Sciatic nerve (tissue), 1 donor: ENCODE results near the genes CLIP3 and OVOL3.

DNA sequence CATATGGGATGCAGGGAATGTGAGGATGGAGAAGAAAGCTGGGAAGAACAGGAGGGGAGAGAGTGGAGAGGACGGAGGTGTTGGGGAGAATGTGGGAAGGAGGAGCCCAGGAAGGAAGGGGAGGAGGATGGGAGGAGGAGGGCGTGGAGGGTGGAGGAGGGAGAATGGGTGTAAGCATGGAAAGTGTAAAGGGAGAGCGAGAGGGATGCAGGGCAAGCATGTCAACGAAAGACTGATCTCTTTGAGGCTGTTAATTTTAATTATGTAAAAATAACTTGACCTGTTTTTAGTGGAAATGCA lies 2.0 kb upstream of the FXYD5 start:
- PRO-cap = no peak

GRCh38 chr19:35155397-35156328 lies 1.1 kb downstream of the FXYD5 start:
- PRO-cap = bidirectional peak, plus-strand start at chr19:35155750, minus-strand start at chr19:35155731

GRCh38 chr19:35156399-35157073 lies 2.0 kb downstream of the FXYD5 start:
- PRO-cap = no peak

DNA sequence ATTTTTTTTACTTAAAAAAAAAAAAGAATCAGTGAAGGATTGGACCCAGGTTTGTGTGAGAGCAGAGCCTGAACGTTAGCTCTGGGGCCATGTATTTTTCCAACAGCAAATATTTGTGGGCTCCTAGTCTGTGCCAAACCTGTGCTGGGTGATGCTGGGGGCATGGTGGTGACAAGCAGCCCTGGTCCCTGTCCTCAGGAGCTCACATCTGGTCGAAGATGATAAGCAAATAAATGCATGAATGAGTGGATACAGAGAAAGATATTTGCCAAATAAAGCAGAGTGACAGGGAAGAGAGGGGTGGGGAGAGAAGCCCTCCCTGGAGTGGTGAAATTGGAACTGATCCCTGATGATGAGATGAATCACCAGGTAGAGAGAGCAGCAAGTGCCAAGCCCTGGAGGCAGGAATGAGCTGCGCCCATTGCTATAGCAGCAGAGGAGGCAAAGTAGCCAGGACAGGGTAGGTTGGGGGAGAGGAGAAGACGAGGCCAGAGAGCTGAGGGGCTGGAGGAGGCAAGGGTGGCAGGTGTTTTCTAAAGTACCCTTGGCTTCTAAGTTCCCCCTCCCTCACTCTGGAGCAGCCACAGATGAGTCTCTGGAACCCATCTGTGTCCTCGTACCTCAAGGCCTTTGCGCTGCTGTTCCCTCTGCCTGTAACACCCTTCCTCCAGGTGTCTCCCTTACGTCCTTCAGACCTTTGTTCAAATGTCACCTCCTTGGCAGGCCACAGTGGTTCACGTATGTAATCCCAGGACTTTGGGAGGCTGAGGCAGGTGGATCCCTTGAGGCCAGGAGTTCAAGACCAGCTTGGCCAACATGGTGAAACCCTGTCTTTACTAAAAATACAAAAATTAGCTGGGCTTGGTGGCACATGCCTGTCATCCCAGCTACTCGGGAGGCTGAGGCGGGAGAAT lies 13.8 kb downstream of the FXYD5 start:
- PRO-cap = no peak

- PRO-cap = no peak
Observed at GRCh38 chr19:35205047-35205676, 23.4 kb downstream of the FAM187B start.

- PRO-cap = bidirectional peak, plus-strand start at chr19:35267217, minus-strand start at chr19:35267184; bidirectional peak, plus-strand start at chr19:35267693, minus-strand start at chr19:35267808
Observed at GRCh38 chr19:35266943-35267938, 1.5 kb upstream of the USF2 start.

DNA sequence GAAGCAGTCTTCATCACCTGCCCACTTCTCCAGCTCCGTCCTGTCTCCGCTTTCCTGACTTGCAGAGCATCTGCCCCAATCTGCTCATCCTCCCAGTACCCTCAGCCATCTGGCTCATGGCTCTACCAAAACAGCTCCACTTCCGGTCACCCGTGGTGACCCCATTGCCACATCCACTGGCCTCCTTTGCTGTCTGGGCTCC lies 4.3 kb downstream of the USF2 start:
- PRO-cap = no peak

- PRO-cap = no peak
Observed at GRCh38 chr19:35281018-35281218, 1.4 kb upstream of the HAMP start.

DNA sequence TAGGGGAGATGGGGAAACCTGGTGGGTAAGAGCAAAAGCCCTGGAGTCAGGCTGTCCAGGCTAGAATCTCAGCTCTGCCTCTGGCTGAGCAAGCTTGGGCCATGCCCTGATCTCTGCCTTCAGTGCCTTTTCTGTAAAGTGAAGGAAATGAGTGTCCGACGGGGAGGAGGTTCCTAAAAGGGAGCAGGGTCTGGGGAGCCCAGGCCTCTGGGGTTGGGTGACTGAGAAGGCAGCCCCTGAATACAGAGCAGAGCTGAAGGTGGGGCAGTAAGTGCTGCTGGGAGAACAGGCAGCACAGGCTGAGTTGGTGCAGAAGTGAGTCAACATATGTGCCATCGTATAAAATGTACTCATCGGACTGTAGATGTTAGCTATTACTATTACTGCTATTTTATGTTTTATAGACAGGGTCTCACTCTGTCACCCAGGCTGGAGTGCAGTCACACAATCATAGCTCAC lies 1.1 kb upstream of the HAMP start:
- PRO-cap = no peak

DNA sequence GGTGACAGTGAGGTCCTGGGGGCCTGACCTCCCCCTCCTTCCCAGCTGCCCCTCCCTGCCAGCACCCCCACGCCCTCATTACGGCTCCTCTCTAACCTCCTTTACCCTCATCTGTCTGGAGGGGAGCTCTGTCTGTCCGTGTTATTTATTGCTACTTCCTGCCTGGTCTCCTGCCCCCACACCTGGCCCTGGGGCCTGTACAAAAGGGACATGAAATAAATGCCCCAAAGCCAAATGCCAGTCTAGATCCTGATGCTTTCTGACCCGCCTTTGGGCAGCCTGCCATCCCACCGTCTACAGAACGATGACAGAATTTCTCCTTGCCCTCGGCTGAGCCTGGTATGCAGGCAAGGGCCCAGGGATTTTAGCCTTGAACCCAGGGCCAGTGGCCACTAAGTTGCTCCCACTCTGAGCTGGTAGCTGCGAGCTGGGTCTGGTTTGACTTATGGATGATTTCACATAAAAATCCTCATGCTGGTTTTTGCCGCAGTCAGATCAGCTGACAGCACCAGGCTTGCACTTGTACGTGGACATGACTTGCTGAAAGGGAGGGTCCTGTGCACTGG lies 15.3 kb upstream of the CD22 start:
- PRO-cap = unidirectional peak, plus-strand start at position 419 of the sequence

DNA sequence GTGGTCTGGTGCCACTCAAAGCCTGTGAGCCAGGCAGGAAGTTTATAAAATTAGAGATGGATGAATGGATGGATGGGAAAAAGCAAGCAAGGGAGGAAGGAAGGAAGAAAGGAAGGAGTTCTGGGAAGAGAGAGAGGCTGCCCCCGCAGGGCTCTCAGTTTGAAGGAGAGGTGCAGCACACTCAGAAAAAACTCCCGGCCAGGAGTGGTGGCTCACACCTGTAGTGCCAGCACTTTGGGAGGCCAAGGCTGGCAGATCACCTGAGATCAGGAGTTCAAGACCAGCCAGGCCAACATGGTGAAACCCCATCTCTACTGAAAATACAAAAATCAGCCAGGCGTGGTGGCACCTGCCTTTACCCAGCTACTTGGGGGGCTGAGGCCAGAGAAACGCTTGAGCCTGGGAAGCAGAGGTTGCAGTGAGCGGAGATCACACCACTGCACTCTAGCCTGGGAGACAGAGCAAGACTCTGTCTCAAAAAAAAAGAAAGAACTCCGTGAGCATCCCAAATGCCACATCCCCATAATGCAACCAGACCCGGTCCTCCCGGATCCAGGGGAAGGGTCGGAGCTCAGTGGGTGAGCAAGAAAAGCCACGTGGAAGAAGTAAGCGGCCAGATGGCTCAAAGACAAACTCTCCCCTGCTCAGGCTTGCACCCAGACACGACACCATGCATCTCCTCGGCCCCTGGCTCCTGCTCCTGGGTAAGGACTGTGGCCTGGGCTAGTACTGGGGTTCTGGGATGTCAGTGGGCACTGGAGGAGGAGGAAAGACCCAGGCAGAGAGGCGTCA lies 2.6 kb downstream of the CD22 start:
- PRO-cap = no peak

- PRO-cap = no peak
Observed at GRCh38 chr19:35543896-35544949, 1.2 kb upstream of the TMEM147 start.

GRCh38 chr19:35623008-35623631 lies 5.7 kb upstream of the RBM42 start:
- PRO-cap = no peak

DNA sequence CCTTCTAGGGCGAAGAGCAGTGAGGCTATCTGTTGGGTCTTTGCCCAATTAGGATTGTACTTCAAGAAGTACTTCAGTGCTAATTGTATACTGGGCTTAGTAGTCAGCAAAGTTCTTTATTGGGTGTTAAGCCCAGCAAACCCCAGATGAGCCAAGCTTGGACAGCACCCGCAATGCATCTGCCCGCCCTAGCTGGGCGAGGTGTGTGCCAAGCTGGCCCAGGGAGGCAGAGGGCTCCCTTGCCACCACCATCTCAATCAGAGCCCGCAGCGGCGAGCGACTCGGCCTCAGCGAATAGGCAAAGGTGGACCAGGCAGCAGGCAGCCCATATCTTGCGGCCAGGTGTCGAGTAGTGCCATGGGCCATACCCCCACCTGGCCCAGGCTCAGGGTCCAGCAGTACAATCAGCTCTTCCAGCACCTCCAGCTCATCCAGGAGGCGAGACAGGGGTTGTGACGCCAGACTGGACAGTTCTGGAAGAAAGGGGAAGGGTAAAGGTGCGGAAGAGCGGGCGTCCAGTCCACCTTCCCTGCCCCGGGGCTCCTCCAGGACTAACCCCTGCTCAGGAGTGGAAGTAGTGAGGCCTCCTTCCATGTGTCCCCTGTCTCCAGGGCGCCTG lies 3.0 kb downstream of the IGFLR1 start:
- PRO-cap = no peak

DNA sequence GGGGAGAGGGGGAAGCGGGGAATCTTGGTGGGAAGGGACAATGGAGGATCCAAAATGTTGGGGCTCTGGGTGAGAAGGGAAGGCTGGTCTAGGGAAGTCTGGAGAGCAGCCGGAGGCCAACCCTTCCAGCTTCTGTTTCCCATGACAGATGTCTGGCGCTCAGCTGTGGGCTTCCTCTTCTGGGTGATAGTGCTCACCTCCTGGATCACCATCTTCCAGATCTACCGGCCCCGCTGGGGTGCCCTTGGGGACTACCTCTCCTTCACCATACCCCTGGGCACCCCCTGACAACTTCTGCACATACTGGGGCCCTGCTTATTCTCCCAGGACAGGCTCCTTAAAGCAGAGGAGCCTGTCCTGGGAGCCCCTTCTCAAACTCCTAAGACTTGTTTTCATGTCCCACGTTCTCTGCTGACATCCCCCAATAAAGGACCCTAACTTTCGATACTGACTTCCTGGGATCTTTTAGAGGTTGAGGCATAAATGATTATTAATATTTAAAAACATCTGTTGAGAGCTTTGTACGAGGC lies 1.2 kb downstream of the PSENEN start:
- PRO-cap = no peak

DNA sequence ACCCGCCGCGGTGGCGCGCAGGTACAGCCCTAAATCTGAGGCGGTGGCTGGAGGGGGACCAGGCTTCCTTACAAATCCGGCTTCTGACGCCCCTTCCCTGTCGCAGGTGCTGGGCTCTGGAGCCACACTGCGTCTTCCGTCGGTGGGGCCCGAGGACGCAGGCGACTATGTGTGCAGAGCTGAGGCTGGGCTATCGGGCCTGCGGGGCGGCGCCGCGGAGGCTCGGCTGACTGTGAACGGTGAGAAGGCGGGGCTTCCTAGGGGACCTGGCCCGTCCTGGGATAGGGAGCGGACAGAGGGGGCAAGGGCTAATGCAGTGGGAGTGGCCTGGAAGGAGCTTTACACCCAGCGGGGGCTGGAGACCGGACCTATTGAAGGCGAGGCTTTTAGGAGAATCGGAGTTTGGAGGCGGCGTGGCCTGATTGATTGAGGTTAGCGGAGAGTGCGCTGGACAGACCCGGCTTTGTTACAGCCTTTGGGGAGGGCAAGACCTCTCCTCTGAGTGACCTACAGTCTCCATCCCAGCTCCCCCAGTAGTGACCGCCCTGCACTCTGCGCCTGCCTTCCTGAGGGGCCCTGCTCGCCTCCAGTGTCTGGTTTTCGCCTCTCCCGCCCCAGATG lies 4.4 kb downstream of the KIRREL2 start:
- PRO-cap = no peak

DNA sequence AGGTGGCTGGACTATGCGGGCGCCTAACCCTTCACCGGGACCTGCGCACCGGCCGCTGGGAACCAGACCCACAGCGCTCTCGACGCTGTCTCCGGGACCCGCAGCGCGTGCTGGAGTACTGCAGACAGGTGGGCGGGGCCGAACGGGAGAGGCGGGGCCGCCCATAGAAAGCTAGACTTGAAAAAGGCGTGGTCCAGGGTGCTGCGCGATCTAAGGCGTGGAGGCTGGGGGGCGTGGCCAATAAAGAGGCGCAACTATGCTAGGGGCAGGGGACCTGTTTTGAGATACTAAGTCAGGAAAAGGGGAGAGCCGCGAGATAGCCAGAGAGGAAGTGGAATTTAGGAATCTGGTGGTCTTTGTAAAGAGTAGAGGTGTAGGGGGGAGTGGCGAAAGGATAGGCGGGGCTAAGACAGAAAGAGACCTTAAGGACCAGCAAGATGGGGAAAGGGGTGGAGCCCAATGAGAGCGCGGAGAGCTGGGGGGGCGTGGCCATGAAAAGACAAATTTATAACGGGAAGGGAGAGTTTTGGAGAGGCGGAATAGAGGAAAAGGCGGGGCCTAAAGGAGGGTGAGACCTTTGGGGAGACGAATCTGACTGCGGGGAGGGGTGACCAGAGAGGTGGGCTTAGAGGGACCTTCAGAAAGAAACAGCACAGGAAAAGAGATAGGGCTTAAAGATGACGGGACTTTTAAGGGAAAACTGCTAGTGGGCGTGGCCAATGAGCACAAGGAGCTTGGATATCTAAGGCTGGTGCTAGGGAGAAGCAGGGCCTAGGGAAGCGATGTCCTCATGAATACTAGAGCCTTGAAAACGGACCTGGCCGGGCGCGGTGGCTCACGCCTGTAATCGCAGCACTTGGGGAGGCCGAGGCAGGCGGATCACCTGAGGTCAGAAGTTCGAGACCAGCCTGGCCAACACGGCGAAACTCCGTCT lies 1.6 kb downstream of the APLP1 start:
- PRO-cap = unidirectional peak, minus-strand start at position 92 of the sequence

DNA sequence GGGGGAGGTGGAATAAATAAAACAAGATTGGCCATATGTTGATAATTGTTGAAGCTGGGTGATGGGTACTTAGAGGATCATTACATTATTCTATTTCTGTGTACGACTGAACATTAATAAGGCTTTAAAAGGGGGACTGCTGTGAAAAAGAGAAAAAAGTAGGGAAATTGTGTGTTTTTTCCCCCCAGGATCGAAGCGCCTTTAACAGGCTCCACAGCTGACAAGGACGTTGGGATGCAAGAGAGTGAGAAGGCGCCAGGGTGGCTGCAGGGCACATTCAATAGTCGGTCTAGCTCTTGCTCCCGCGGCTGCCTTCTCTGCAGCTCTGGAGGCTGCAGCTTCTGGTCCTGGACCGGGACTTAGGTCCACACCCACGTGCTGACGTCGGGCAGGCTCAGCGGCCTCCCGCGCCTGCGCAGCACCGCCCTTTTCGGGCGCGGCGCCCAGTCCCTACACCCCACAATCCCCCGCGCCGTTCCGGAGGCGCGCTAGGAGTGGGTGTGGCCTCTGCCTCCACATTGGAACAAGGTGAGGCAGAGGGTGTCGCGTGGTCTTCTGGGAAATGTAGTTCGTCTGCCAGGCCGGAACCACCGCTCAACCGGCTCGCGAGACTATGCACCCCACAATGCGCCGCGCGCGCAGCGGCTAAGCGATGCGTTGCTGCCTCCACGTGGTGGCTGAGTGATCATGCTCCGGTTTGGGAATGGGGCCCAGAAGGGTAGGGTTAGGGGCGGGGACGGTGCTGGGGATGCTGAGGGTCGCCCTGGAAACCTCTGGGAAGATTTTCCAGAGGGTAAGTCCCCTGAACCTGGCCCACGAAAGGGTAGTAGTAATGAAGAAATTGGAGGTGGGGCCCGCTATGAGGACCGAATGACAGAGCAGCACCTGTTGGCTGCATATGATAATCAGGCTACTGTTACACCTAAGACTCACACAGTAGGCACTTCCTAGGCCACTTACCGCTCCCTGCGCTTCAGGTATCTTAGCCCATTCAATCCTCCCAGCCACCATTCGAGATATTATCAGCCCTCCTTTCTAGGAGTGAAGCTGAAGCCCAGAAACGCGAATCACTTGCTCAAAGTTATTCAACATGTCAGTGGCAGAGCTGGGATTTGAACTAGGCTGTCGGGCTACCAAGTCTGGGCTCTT lies 4.7 kb upstream of the LRFN3 start:
- PRO-cap = unidirectional peak, minus-strand start at position 327 of the sequence

DNA sequence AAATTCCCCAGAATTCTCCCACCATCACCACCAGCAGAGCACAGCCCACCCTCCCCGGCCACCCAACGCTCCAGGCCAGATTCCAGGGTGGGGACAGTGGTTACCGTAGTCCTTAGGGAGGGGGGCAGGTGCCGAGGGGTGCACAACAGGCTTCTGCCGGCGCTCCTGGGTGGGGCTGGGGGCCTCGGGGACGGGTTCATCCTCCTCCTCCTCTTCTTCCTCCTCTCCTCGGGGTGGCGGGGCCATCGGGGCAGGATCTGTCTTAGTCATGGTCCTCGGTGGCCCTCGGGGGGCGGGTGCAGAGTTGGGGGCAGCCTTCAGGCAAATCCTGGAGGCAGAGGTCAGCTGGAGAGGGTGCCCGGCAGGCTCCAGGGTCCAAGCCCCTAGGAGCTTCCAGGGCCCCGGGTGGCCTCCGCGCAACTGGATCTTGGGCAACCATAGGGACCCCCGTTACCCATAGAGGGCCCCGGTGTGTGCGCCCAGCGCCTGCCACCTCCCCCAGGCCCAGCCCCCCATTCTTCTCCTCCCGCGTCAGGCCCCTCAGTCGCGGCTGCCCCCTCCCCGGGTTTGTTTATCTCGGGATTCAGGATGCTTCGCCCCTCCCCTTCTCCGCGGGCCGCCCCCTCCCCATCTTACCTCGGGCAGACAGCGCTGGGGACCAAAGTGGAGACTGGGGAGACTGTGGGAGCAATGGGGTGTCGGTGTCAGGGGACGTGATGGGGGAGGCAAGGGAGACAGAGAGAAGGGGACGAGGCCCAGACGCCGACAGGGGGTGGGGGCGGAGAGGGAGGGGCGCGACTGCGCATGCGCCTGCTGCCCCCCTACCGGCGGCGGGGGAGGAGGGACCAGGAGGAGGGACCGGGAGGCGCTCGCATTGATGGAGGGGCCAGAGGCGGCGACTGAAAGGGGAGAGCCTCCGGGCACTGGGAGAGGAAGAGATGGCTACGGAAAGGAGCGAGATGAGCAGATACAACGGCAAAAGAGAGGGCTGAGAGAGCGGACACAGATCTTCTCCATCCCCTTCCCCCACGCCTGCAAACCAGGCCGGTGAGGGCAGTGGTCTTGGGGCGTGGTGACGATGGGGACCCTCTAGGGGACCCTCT lies at the start of gene CLIP3:
Gene CLIP3 (minus strand): TSS at position 786 of the 1,103 bp plus-strand sequence.
- PRO-cap = bidirectional peak, plus-strand start at position 909 of the sequence, minus-strand start at position 767 of the sequence

- PRO-cap = no peak
Observed at GRCh38 chr19:36110632-36111435, at the start of gene OVOL3. TSS of gene OVOL3 (plus strand) at chr19:36111143.